Neuron (in vitro differentiated cells): ENCODE measurements around a stretch of chr16.

GRCh38 chr16:31874628-31875487 lies 1.3 kb downstream of the ZNF267 start:
- PRO-cap = no peak

DNA sequence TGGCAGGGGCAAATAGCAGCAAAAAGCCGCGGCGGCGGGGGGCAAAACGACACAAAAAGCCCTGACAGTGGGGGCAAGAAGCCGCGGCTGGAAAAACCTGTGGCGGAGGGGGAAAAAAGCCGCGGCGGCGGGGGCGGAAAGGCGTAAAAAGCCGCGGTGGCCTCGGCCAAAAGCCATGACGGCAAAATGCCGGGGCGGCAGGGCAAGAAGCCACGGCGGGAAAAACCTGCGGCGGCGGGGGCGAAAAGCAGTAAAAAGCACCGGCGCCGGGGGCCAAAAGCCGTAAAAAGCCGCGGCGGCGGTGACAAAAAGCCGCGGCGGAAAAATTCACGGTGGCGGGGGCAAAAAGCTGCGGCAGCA lies 167.7 kb upstream of the TP53TG3D start:
- PRO-cap = no peak

DNA sequence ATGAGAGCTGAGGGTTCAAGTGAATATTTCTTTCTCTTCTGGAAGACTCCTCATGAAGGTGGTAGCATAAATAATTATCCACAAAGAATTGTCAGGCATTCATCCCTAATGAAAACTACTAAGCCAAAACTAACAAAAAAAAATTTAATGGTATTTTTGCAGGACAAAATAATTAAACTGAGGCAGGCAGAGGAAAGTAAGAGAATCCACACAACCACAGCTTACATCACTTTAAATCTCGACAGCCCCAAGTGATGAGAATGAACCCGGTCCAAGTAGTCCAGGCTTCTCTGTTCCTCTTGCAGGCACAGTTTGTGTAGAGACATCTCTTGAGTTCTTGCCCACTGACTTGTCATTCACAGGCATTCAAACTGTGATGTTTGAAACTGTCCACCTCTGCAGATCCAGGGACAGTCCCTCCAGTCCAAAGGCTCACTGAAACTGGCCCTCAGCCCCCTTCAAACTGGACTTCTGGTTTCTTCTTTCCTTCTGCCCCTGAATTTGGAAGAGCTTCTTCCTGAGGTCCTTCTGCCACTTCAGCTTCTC lies 227.6 kb downstream of the TP53TG3F start:
- PRO-cap = no peak

GRCh38 chr16:35384996-35385304 lies 1925.5 kb downstream of the TP53TG3F start:
- PRO-cap = no peak

DNA sequence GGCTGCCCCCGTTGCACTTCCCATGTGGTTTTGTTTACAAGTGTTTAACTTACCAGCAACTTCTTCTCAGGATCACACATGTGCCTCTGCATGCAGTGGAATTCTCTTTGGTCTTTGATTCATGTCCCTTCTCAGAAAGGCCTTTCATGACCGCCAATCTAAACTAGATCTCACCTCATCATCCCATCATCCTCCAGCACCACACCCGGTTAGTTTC lies 16.6 kb upstream of the SHCBP1 start:
- PRO-cap = no peak

DNA sequence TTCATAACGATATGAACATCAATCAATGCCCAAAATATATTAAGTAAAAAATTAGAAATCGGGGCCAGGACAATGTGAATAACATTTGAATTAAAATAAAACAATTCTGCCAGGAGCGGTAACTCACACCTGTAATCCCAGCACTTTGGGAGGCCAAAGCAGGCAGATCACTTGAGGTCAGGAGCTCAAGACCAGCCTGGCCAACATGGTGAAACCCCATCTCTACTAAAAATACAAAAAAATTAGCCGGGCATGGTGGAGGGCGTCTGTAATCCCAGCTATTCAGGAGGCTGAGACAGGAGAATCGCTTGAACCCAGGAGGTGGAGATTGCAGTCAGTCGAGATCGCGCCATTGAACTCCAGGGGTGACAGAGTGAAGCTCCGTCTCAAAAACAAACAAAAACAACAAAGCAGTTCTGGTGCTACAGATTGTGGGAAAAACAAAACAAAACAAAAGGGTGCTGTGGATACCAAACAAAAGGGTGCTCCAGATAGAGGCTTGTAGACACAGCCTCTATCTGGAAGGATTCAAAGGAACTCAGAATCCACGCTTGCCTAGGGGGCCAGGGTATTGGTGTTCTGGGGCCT lies 2.7 kb downstream of the MYLK3 start:
- PRO-cap = no peak

GRCh38 chr16:46756357-46757221 lies 8.4 kb upstream of the MYLK3 start:
- PRO-cap = no peak

- PRO-cap = no peak
These were observed 13.6 kb upstream of the MYLK3 start for GRCh38 chr16:46761785-46762188.

GRCh38 chr16:46853977-46854358 lies 23.0 kb upstream of the C16orf87 start:
- PRO-cap = no peak

GRCh38 chr16:46883174-46883689 lies 930 bp upstream of the GPT2 start:
- PRO-cap = no peak

GRCh38 chr16:46971287-46971619 lies 2.2 kb downstream of the DNAJA2 start:
- PRO-cap = no peak

- PRO-cap = no peak
These were observed 3.1 kb upstream of the DNAJA2 start for GRCh38 chr16:46976452-46977011.

GRCh38 chr16:47229666-47229865 lies 85.8 kb upstream of the NETO2 start:
- PRO-cap = no peak

DNA sequence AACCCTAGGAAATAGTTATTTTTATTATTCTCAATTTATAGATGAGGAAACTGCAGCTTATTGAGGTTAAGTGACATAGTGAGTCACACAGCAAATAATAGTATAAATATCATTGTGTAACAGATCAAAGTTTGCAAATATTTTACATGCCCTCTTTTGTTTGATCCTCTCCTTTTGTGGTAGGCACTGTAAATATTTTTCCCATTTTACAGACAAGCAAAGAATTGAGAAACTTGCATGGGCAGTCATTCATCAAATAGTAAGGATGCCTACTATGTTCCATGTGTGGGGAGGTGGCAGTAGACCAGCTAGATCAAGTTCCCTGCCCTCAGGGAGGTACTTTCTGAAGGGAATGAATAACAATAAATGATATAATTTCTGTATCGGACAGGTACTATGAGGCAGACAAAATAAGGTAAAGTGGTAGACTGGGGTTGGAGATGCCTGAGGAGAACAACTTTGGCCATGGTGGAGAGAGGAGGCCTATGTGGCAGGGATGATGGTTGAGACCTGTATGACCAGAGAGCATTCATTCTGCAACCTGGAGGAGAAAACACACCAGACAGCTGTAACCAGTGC lies 173.1 kb downstream of the PHKB start:
- PRO-cap = no peak

- PRO-cap = no peak
These were observed 268.2 kb downstream of the ABCC12 start for GRCh38 chr16:47887483-47888185.

- PRO-cap = no peak
These were observed 100.9 kb downstream of the ABCC12 start for GRCh38 chr16:48054924-48055256.

- PRO-cap = bidirectional peak, plus-strand start at chr16:48165511, minus-strand start at chr16:48165413
These were observed 9.5 kb upstream of the ABCC12 start for GRCh38 chr16:48165318-48165721.

- PRO-cap = no peak
These were observed 42.5 kb downstream of the SIAH1 start for GRCh38 chr16:48342363-48343462.

DNA sequence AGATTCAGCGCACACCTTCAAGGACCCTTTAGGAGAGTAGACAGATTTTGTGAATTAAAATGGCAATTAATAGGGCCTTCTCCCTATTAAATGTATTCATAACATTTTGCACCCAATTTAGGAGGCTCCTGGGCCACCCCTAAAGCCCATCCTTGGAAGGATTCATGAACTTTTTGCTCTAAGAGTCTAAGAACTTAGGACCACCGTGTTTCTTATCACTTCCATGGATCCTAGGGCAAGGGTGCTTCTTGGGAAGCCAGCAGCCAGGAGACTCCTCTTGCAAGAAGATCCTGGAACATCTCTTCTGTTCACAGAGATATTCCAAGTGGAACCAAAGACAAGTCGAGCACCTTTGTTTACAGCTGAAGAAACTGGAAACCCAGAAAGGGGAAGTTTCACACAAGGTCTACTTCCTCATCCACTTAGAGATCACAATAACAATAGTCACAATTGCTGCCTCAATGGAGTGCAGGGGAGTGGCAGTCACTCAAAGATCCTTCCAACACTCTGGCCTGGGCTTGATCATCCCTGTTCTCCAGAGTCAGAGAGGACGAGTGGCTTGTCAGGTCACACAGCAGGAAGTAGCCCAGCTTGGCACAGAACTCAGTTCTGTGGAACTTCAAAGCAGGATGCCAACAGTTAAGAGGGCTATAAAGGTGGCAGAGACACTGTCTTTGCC lies 46.8 kb upstream of the SIAH1 start:
- PRO-cap = no peak

DNA sequence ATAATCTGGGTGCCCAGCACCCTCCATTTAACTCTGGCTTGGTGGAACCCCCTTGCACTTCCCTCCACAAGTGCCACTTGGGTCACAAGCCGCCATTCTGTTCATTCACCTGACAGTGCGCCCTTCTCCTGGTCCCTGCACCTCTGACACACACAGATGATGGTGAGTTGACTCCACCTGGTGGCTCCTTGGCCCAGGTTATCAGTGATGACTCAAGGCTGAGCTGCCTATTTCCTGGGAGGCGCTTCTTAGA lies 83.5 kb downstream of the N4BP1 start:
- PRO-cap = no peak